ENCODE results near the genes SPATA32, CRHR1 and KANSL1.

GRCh38 chr17:45261543-45262742 lies at the start of gene SPATA32:
TSS of gene SPATA32 (minus strand) at chr17:45262094.
- PRO-cap, 3 experiments, result peak in 2 of 3 experiments; most common plus-strand start chr17:45262204 (in 2); most common minus-strand start chr17:45262090 (in 2)
- RAMPAGE, long total RNA, 2 experiments, result start-site peak on the plus strand in 2 of 2 experiments, at chr17:45262178-45262232 at its widest, 176 to 1,166 reads per replicate; start-site peak on the minus strand in 2 of 2 experiments, at chr17:45262085-45262156 at its widest, 62 to 356 reads per replicate
- RRBS, result 2% methylated on average over 11 of the region's 76 CpGs

GRCh38 chr17:45262743-45264076 lies 1.3 kb upstream of the SPATA32 start:
- PRO-cap, 3 experiments, result no peak in any of the 3 experiments
- RAMPAGE, long total RNA, 2 experiments, result no peak in any of the 2 experiments
- RRBS, result no CpG with 5 or more reads among the region's 21 CpGs

- PRO-cap, 3 experiments, result no peak in any of the 3 experiments
- RAMPAGE, long total RNA, 2 experiments, result no peak in any of the 2 experiments
- RRBS, result no CpG with 5 or more reads among the region's 22 CpGs
These were observed 22.7 kb upstream of the SPATA32 start for GRCh38 chr17:45284280-45285329.

- PRO-cap, 3 experiments, result no peak in any of the 3 experiments
- RAMPAGE, long total RNA, 2 experiments, result no peak in any of the 2 experiments
- RRBS, result no CpG with 5 or more reads among the region's 7 CpGs
These were observed 27.0 kb upstream of the SPATA32 start for GRCh38 chr17:45288977-45289285.

DNA sequence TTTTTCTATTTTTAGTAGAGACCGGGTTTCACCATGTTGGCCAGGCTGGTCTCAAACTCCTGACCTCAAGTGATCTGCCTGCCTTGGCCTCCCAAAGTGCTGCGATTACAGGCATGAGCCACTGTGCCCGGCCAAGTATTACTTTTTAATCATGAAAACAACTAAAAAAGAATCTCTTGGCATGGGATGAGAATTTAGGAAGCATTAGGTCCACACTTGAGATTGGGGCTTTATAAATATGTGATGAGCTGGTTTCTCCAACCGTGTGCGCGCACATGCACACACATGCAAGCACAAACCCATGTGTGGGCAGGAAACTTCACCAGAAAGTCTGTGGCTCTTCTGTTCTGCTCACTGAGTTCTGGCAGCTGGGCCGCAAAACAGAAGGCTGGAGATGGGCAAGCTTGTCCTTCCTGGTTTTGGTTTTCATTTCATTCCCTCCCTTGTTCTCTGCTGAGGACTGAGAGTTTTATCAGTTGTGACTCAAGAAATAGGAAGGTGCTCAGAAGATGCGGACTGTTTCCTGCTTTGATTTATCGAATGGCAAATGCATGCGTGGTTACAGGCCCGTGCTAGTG lies 14.3 kb downstream of the MAP3K14 start:
- PRO-cap, 3 experiments, result peak in 1 of 3 experiments; most common plus-strand start position 481 of the sequence (in 1); most common minus-strand start position 356 of the sequence (in 1)
- RAMPAGE, long total RNA, 2 experiments, result no peak in any of the 2 experiments
- RRBS, result no CpG with 5 or more reads among the region's 11 CpGs

GRCh38 chr17:45411490-45412832 lies 20.7 kb downstream of the ARHGAP27 start:
- PRO-cap, 3 experiments, result no peak in any of the 3 experiments
- RAMPAGE, long total RNA, 2 experiments, result no peak in any of the 2 experiments
- RRBS, result no CpG with 5 or more reads among the region's 11 CpGs

- PRO-cap, 3 experiments, result no peak in any of the 3 experiments
- RAMPAGE, long total RNA, 2 experiments, result no peak in any of the 2 experiments
- RRBS, result no CpG with 5 or more reads among the region's 12 CpGs
These were observed 19.3 kb downstream of the ARHGAP27 start for GRCh38 chr17:45413323-45413875.

GRCh38 chr17:45415242-45416097 lies 17.2 kb downstream of the ARHGAP27 start:
- PRO-cap, 3 experiments, result no peak in any of the 3 experiments
- RAMPAGE, long total RNA, 2 experiments, result no peak in any of the 2 experiments
- RRBS, result no CpG with 5 or more reads among the region's 13 CpGs

- PRO-cap, 3 experiments, result peak in 1 of 3 experiments; most common plus-strand start chr17:45784225 (in 1); most common minus-strand start chr17:45784170 (in 1)
- RAMPAGE, long total RNA, 2 experiments, result no peak in any of the 2 experiments
- RRBS, result 2% methylated on average over 41 of the region's 117 CpGs
These were observed at the start of gene CRHR1 for GRCh38 chr17:45783242-45784475. TSS of gene CRHR1 (plus strand) at chr17:45784320.

DNA sequence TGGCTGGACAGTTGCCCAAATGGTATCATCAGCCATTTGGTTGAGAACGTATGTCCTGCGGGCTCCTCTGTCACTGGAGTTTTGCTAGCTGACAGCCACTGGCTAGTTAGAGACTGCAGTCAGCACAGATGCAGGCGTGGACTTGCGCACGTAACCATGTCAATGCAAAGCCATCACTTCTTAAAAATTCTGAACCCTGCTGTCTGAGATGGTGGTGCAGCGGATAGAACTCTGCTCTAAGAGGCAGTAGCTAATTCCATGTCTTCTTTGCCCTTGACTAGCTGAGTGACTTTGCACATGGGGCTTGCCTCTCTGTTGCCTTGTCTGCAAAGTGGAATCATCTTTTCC lies 40.1 kb downstream of the MAPT start:
- PRO-cap, 3 experiments, result no peak in any of the 3 experiments
- RAMPAGE, long total RNA, 2 experiments, result no peak in any of the 2 experiments
- RRBS, result no CpG with 5 or more reads among the region's 6 CpGs

DNA sequence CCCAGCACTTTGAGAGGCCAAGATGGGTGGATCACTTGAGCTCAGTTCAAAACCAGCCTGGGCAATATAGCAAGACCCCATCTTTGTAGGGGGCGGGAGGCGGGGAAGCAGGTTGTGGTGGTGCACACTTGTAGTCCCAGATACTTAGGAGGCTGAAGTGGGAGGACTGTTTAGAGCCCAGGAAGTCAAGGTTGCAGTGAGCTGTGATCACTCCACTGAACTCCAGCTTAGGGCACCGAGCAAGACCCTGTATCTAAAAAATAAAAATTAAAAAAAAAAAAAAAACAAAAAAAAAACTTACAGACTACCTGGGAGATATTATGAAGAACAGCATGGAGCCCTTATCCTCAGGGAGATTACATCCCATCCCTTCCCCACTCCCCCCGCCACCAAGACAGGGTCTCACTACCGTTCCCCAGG lies 48.5 kb downstream of the STH start:
- PRO-cap, 3 experiments, result no peak in any of the 3 experiments
- RAMPAGE, long total RNA, 2 experiments, result no peak in any of the 2 experiments
- RRBS, result no CpG with 5 or more reads among the region's 5 CpGs

DNA sequence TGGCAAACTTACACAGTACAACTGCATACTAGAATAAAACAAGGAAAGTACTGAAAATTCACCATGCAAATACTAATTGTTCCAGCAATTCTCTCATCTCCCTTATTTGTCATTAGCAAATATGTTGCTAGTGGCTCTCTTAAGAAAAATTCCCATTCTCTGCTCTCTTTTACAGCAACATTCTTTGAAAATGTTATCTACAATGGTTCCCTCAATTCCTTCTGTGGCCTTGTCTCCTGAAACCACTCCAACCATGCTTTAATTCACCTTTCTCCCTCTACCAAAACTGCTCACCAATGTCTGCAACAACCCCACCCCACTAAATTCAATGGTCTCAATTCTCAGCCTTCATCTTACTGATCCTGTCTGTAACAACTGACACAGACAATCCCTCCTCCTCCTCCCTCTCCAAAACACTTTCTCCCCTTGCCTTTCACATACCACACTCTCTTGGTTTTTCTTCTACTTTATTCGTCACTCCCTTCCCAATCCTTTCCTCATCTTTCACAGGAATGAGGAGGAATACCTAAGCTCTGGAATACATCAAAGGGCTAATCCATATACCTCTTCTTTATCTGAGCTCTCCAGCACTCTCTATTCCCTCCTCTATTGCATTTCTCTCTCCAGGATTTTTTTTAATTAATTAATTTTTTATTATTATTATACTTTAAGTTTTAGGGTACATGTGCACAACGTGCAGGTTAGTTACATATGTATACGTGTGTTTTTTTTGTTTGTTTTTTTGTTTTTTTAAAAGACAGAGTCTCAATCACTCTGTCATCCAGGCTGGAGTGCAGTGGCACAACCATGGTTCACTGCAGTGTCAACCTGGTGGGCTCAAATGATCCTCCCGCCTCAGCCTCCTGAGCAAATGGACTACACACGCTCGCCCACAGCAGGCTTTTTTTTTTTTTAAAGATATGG lies 65.4 kb downstream of the STH start:
- PRO-cap, 3 experiments, result no peak in any of the 3 experiments
- RAMPAGE, long total RNA, 2 experiments, result no peak in any of the 2 experiments
- RRBS, result no CpG with 5 or more reads among the region's 6 CpGs

DNA sequence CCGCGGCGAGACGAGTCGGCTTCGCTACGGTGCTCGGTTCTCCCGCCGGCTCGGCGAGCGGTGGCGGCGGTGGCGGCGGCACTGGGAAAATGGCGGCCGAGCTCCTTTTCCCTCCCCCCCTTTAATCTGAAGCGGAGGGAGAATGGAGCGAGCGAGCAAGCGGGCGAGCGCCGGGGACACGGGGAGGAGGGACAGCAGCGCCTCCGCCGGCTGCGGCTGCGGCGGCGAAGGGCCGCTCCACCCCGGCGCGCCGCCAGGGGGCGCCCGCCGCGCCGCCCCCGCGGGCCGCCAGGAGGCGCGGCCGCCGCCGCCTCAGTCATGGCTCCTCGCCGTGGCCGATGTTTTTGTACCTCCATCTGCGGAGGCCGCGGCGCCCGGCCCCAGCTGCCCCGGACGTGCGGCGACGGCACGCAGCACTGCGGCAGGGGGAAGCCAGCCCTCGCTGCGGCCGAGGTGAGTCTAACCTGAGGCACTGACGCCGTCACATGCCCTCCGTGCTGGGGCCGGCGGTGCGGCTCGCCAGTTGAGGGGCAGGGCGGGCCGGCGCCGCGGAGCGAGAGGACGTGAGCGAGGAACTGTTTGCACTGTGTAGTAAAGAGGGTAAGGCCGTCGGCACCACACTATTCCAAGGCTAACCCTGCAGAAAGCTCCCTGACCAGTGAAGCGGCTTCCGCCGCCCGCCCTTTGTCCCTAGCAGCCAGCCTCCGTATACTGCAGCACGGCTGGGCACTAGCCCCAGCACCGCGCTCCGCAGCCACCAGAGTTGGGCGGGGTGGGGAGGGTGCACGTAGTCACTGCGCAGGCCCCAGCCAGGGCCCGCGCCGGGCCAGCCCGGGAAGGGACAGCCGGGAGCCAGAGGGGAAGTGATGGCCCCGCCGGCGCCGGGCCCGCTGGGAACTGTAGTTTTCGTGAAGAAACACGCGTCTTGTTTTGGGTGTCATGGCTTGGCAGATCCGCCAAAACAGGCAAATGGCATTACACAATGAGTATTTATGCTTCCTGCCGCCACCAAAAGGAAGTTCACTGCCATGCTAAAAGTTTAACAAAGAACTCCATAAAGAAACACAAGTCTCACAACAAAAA lies at the start of gene KANSL1:
TSS of gene KANSL1 (minus strand) at position 144 of the 1,083 bp plus-strand sequence.
- PRO-cap, 3 experiments, result peak in 3 of 3 experiments; most common plus-strand start position 283 of the sequence (in 2); most common minus-strand start position 123 of the sequence (in 3)
- RAMPAGE, long total RNA, 2 experiments, result start-site peak on the plus strand in 1 of 2 experiments, centred at position 287 of the sequence, 29 reads per replicate; start-site peak on the minus strand in 1 of 2 experiments, centred at positions 532 to 733 of the sequence, 24 to 25 reads per replicate
- RRBS, result 1% methylated on average over 30 of the region's 114 CpGs

DNA sequence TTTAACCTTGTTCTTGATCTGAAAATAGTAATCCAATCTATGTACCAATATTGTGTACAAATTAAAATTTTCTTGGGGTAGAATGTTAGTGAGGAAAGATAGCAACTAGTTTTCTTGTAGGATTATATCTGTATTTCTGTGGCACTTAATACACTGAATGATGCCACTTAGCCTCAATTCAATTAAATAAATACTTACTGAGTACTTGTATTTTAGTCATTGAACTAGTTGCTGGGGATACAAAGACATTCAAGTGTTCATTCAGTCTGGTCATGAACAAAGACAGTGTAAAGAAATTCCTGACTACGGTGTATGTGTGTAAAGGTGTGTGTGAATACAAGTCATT lies 107.3 kb downstream of the WNT3 start:
- PRO-cap, 3 experiments, result no peak in any of the 3 experiments
- RAMPAGE, long total RNA, 2 experiments, result no peak in any of the 2 experiments
- RRBS, result no CpG with 5 or more reads among the region's 1 CpG

- PRO-cap, 3 experiments, result no peak in any of the 3 experiments
- RAMPAGE, long total RNA, 2 experiments, result no peak in any of the 2 experiments
- RRBS, result no CpG with 5 or more reads among the region's 6 CpGs
These were observed 87.7 kb upstream of the RPRML start for GRCh38 chr17:47066671-47067142.

DNA sequence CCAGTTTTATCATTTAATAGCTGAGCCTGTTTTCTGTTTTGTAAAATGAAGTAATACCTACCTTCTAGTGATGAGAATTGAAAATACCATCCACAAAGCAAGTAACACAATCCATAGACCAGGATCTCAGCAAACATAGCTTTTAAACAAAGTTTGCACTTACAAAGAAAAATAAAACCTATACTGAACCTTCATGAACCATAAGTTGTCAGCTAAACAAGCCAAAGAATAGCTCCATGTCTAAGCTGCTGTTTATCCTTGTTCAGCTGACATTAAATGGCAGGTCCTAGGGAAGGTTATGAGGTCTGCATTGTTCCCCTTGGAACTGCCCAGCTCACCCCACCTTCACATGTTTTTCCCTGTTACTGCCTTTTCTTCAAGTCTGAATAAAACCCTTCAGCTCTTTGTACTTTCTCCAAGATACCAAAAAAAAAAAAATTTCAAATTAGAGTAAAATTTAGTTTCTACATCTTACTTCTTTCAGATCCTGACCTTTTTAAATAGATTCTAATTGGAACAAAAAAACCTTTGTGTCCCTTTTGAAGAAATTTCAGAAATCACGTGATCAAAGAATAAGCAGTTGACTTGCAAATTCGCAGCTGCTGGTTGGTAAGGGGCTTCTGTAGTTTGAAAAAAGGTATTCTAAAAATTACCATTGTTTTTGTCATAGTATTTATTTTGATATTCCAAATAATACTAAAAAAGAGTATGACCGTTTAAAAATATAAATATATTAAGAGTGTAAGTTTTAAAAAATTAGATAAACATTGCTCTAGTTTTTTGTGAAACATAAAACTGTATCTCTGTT lies 71.8 kb downstream of the CDC27 start:
- PRO-cap, 3 experiments, result no peak in any of the 3 experiments
- RAMPAGE, long total RNA, 2 experiments, result no peak in any of the 2 experiments
- RRBS, result no CpG with 5 or more reads among the region's 3 CpGs

DNA sequence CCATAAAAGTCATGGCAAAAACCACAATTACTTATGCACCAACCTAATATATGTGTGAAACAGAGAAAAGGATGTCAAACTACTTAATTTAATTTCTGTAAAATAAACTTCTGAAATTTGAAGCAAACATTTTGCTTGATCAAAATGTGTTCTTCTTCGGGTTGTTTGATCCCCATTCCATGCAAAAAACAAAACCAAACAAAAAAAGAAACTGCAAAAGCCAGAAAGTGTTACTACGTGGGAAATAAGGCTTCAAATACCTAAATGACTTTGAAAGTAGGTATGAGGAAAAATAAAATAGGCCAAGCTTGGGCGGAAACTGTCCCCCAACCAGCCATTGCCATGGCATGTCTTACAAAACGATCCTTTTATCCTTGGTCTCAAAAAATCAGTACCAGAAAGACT lies 70.6 kb downstream of the CDC27 start:
- PRO-cap, 3 experiments, result no peak in any of the 3 experiments
- RAMPAGE, long total RNA, 2 experiments, result no peak in any of the 2 experiments
- RRBS, result no CpG with 5 or more reads among the region's 4 CpGs

DNA sequence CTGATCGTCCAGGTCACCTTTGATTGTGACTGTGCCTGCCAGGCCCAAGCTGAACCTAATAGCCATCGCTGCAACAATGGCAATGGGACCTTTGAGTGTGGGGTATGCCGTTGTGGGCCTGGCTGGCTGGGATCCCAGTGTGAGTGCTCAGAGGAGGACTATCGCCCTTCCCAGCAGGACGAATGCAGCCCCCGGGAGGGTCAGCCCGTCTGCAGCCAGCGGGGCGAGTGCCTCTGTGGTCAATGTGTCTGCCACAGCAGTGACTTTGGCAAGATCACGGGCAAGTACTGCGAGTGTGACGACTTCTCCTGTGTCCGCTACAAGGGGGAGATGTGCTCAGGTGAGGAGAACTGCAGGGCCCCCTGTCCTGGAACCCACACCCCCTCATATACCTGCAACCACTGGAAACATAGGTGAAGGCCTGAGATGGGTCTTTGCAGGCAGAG lies 31.5 kb upstream of the EFCAB13 start:
- PRO-cap, 3 experiments, result no peak in any of the 3 experiments
- RAMPAGE, long total RNA, 2 experiments, result start-site peak on the plus strand in 1 of 2 experiments, centred at position 131 of the sequence, 38 reads per replicate
- RRBS, result no CpG with 5 or more reads among the region's 13 CpGs

DNA sequence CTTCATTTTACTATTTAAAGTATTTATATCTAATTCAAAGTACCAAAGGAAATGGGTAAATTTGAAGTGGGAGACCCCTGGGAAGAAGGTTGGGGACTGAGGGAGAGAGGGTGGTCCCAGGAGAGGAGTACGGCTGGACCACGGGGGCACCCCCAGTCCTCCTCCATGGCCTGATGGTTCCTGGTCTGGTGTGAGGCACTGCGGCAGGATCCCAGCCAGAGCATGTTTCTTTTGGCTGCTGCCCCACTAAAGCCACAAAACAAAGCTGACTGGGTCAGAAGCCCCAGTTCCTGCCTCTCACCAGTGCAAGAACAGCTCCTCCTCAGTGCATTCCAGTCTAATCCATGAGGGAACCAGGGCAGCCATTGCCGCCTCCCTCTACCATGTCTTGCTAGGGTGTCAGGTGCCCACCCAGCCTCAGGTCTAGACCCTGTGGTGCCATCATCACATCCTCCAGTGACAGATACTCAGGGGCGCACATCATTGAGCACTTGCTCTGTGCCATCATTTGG lies 29.5 kb upstream of the EFCAB13 start:
- PRO-cap, 3 experiments, result peak in 2 of 3 experiments; most common plus-strand start position 335 of the sequence (in 1); most common minus-strand start position 182 of the sequence (in 1)
- RAMPAGE, long total RNA, 2 experiments, result no peak in any of the 2 experiments
- RRBS, result no CpG with 5 or more reads among the region's 5 CpGs

GRCh38 chr17:47305297-47305681 lies 18.5 kb upstream of the EFCAB13 start:
- PRO-cap, 3 experiments, result no peak in any of the 3 experiments
- RAMPAGE, long total RNA, 2 experiments, result no peak in any of the 2 experiments
- RRBS, result no CpG with 5 or more reads among the region's 2 CpGs

All from testis (tissue), 5 donors.